ENCODE results near the genes BCLAF1, IL20RA and TNFAIP3.

- RRBS = no CpG with 5 or more reads among the region's 7 CpGs
Measured at GRCh38 chr6:134933933-134934483, 15.9 kb downstream of the ALDH8A1 start.

DNA sequence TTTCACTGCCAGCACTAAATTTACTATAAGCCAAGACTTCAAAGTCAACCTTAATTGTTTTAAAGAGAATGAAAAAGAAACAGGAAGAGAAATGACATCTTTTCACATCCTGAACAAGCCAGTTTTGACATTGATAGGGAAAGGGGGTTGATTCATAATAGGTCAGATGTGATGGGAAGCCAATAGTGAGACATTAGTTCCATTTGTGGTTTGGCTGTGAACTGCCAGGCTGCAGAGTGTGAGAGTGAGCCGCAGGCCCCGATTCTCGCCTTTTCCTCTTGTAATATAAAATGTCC, 52.6 kb upstream of the MYB start:
- RRBS = no CpG with 5 or more reads among the region's 3 CpGs

- RRBS = no CpG with 5 or more reads among the region's 1 CpG
Measured at GRCh38 chr6:135145435-135145949, 35.6 kb upstream of the MYB start.

- RRBS = no CpG with 5 or more reads among the region's 8 CpGs
Measured at GRCh38 chr6:135188350-135189464, 7.6 kb downstream of the MYB start.

DNA sequence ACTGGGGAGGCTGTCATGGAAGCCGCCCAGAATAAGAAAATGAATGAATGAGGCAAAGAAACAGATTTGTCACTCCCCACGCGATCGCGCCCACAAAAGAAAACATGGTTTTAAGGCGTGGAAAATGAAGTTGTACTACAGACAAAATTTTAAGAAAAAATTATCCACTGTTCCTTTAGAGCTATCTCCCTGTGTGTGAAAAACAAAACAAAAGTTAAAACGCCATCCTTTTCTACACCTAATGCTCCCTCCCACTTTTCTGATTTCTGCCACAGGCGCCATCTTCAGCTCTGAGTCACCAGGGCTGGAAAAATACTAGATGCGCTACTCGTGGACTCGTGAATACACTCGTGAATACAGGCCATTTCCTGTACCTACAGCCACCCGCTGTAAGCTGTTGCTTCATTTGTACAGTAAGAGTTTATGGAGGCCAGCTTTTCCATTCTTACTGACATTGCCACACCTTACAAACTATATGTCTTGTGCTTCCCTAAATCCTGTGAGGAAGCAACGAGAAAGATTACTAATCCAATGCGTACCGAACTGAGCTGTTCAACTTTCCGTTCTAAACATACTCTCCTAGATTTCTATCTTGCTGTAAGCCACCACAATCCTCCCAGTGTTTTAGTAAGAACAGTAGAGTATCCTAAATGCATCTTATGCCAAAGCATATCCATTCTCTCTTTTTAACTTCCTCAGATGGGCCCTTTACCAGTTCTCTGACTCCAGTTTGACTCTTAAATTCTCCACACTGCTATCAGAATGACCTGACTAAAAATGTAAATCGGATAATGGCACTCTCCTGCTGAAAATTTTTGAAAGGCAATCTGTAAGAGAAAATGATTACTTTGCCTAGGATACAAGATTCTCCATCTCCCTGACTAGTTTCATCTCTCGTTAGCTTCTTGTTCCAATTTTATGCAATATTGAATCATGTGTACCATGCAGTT, 864 bp upstream of the AHI1 start:
- RRBS = no CpG with 5 or more reads among the region's 19 CpGs

DNA sequence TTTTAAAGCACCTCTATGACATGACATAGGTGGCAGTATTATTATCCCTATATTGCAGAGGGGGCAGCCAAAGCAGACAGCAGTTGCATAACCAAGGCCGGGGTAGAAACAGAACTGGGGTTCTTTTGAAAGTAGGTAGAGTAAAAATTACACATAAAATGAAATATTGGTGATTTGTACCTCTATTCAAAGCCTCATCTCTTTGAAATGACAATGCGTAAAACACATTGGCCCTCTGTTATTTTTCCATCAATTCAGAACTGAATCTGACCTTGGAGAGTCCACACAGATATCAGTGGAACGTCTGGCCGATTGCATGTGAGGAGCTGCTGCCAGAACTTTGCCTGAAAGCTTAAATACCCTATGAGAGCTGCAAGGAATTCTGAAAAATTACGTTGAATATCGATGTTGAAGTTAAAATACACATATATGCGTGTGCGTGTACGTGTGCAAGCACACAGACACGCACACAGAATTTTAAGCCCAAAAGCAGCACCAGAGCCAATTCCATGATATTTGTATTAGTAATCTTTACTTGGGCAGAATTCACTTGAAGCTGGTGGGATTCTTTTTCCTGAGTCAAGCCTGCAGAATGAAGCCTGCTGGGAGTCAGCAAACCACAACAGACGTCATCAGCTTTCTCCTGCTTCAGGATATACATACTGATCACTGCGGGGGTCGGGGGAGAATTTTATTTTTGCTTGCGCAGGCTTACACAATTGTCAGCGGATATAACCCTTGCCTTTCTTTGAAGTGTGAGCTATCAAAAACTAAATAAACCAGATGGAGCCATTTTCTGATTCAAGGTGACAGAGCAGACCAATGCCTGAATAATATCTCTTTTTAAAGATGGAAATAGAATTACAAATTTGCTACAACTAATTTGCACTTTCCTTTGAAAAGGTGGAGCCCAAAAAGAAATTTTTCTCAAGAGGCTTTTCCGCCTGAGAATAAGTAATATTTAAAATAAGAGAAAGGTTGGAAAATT, 163.4 kb downstream of the PDE7B start:
- RRBS = no CpG with 5 or more reads among the region's 16 CpGs

GRCh38 chr6:136289732-136290114, at the start of gene BCLAF1:
TSS of gene BCLAF1 (minus strand) at chr6:136289846.
- RRBS = no CpG with 5 or more reads among the region's 36 CpGs

DNA sequence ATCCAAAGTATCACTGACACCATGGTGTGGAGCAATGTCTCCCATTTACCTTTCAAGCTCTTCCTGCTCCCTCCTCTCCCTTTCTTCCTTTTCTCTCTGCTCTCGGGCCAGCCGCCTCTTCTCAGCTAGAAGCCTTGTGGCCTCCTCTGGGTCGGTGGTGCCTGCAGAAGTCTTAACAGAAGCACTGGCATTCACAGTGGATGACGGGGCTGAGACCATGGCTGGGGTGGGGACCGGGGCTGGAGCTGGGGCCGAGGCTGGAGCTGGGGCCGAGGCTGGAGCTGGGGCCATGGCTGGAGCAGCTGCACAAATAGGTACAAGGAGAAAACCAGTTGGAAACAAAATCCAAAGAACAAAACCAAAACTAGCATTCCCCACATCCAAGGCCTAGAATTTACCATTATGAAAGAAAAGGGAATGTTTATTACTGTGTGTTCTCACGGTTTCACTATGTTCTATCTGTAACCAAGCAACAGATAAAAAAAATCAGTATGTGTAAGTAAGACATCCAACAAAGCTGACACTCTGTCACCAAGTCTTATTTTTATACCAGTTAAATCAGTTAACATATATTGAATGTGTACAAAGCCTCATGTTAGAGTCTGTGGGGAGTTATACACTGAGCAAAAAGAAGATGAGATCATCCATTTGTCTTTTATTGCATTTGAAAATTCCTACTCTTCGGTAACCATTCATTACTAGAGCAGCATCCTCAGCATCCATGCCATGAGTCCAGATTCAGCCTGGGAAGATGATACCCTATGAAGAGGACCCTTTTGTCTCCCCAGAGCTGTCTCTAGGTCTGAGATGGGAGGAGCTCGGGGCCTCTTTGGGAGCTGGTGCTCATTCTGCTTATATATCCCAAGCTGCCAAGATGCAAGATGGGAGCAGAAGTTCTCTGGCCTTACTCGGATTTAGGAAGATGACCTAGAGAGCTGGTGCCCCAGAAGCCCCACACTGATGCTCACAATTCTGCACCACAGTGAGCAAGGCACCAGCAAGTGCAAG, 73.1 kb upstream of the BCLAF1 start:
- RRBS = no CpG with 5 or more reads among the region's 11 CpGs

GRCh38 chr6:136544450-136545177, 5.6 kb downstream of the MAP7 start:
- RRBS = no CpG with 5 or more reads among the region's 6 CpGs

- RRBS = no CpG with 5 or more reads among the region's 2 CpGs
Measured at GRCh38 chr6:136755180-136755422, 37.2 kb downstream of the MAP3K5 start.

- RRBS = no CpG with 5 or more reads among the region's 33 CpGs
Measured at GRCh38 chr6:137044829-137045460, at the start of gene IL20RA. TSS of gene IL20RA (minus strand) at chr6:137044965.

DNA sequence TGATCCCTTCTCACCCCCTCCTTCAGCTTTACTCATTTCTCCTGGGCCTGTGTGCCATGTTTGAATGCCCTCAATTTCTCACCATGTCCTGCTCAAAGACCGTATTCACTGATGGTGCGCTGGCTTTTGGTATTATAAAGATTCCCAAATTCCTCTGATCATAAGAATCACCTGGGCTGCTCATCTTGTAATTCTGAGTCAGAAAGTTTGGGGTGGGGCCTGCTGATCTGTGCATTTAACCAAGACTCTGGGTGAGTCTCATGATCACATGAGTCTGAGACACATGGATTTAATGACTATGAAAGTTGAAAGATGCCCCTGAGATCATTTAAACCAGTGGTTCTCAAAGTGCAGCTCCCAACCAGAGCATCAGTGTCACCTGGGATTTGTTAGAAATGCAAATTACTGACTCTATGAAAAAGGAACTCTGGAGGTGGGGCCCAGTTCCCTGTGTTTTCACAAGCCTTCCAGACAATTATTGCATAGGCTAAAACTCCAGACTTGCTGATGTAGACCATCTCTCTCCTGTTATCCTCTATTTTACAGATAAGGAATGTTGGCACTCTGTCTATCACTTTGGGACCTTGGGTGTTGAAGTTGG, 57.7 kb upstream of the IL20RA start:
- RRBS = no CpG with 5 or more reads among the region's 2 CpGs

DNA sequence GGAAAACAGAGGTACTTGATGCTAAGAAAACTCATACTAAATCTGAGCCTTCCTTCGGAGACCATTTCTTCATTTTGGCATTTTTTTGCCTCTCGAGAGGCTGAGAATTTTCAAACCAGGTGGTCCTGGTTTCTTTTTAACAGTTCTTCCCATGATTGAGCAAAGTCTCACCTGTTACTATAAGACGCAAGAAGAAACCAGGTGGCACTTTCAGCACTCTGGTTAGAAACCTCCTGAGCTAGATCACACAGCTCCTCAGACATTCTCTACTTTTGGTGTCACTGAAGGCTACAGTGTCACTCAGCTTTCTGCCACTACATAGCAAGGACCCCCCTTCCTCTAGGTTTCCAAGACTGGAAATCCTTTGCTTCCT, 7.3 kb downstream of the IFNGR1 start:
- RRBS = no CpG with 5 or more reads among the region's 3 CpGs

DNA sequence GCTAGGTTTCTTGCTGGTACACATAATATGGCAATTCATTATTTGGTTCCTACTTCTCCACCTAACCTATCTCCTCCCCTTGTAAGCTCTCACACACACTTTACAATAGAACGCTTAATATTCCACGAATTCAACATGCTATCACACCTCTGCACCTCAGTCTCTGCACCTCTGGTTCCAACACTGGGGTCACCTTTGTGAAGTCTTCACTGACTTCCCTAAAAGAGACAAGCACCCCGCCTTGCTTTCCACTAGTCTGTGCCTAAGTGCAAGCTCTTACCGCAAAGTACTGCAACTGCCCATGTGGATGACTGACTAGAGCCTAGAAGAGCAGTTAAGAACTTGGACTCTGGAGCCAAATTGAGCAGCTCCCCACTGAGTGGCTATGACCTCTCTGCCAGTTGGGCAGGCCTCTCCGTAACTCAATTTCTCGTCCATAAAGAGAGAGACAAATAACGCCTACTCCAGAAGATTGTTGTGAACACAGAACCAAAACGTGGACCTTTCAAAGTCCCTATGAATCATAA, 1.4 kb downstream of the IFNGR1 start:
- RRBS = no CpG with 5 or more reads among the region's 8 CpGs

DNA sequence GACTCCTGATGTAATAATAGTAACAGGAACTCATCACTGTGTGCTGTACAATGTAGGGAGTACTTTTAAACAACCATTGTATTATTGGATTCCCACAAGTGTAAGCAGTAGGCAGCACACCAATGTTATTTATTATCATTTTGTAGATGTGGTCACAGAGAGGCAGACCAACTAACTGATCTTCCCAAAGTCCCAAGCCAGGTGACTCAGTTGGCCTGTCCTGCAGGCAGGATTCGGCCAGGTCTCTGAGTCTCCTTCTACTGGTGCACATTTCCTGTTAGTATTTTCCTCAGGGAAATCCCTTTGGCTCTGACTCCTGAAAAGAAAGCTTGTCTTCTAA, 14.5 kb upstream of the IFNGR1 start:
- RRBS = no CpG with 5 or more reads among the region's 1 CpG

GRCh38 chr6:137849214-137849771, 17.8 kb upstream of the TNFAIP3 start:
- RRBS = no CpG with 5 or more reads among the region's 2 CpGs

GRCh38 chr6:137867080-137867934, at the start of gene TNFAIP3:
TSS of gene TNFAIP3 (plus strand) at chr6:137867259.
- RRBS = under 1% methylated on average over 38 of the region's 82 CpGs

GRCh38 chr6:137933596-137934269, 66.7 kb downstream of the TNFAIP3 start:
- RRBS = no CpG with 5 or more reads among the region's 4 CpGs

DNA sequence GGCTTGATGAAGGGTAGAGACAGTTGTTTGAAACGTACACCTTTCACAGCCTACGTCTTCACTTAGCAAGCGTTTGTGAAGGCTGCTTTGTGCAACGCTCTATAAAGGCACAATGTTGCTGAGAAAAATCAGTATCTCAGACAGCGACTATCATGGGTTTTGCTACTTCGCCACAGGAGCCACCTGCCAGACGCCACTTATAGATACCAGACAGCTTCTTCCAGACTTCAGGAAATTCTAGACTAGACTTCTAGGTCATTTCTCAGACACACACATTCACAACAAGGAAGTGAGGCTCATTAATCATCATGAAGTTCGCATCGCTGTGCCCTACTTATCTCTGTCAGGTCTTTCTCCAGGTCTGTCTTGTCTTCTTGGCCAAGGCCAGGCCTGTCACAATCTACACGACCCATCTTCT, 115.3 kb downstream of the TNFAIP3 start:
- RRBS = no CpG with 5 or more reads among the region's 10 CpGs

GRCh38 chr6:138107724-138108271, 579 bp upstream of the PERP start:
- RRBS = 43% methylated on average over 3 of the region's 18 CpGs